LHCN-M2 (cell line): ENCODE data around the genes OPN1MW, ATP6AP1 and FAM3A.

GRCh38 chrX:153953043-153953958 lies 8.9 kb upstream of the RENBP start:
- RAMPAGE, long total RNA = no peak

DNA sequence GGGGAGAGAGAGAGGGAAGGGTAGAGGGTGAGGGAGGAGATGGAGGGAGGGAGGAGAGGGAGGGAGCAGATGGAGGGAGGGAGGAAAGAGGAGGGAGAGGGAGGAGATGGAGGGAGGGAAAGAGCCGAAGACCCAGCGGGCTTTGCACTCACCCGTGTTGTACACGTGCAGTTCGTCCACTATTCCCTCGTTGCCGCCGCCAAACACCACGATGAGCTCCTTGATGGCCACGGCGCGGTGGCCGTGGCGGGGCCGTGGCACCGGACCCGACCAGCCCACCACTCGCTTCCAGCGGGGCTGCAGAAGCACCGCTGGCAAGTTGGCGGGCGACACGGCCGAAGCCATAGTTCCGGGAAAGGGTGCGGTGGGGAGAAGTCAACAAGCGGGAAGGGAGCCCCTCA lies 1.1 kb downstream of the HCFC1 start:
- RAMPAGE, long total RNA = no peak

DNA sequence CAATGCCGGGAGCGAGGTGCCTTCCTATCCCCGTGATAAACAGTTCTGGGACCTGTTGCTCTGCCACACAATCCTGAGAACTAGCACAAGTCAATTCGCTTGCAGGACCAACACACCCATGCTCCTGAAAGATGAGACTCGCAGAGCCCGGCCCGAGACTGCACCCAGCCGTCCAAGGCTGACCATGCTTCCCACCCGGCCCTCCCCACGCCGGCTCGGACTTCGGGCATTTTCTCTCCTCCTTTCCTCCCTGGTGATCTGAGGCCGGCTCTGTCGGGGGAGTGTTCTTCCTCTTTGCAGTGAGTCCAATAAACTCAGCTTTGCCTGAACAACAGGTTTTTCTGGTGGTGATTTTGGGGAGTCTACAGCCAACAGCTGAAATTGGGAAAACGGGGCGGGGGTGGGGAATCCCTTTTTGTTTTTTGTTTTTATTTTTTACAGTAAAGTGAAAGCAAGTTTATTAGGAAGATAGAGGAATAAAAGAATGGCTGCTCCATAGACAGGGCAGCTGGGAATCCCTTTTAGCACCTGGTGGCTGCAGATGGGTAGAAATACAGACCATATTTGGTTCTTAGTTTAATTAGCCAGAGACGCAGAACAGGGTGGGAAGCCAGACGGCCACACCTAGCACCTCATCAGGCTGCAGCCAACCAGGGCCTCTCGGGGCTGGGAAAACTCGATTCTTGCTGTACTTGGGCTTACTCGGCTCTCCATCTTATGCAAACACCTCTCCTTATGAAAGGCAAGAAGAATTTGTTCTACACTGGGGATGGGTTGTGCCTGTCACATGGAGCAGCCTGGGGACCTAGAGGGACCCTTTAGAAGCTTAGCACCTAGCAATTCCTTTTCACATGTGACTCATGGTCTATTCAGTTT lies 19.9 kb downstream of the IRAK1 start:
- RAMPAGE, long total RNA = no peak

DNA sequence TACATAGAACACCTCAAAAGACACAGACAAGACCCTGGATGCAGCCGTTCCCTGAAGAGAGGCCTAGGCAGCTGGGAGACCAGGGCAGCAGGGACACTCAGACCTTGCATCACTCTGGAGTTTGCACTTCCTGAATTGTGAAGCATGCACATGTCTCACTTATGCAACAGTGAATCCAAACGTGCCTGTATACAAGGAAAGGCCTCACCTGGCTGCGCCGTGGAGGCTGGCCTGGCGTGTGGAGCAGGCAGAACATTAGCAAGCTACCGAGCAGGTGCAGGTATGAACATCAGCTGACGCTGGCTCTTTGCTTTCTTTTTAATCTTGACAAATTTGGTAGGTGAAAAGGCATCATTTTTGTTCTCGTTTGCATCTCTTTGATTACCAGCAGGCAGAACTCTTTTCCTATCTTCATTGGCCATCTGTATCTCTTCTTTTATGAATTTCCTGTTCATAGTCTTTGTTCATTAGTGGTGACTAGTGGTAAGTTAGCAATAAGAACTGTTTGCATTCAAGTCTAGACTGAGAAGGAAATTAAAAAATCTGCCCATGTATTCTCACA lies 37.1 kb upstream of the IRAK1 start:
- RAMPAGE, long total RNA = no peak

GRCh38 chrX:154087035-154087857 lies 10.3 kb downstream of the MECP2 start:
- RAMPAGE, long total RNA = no peak

- RAMPAGE, long total RNA = no peak
These were observed 18.8 kb upstream of the MECP2 start for GRCh38 chrX:154116252-154116866.

GRCh38 chrX:154182402-154182666 lies at the start of gene OPN1MW:
OPN1MW (plus strand) TSS chrX:154182596.
- RAMPAGE, long total RNA = no peak

GRCh38 chrX:154348113-154349274 lies 25.9 kb downstream of the FLNA start:
- RAMPAGE, long total RNA = no peak

GRCh38 chrX:154351577-154352465 lies 22.6 kb downstream of the FLNA start:
- RAMPAGE, long total RNA = no peak

- RAMPAGE, long total RNA = no peak
These were observed 13.1 kb downstream of the FLNA start for GRCh38 chrX:154361211-154361876.

DNA sequence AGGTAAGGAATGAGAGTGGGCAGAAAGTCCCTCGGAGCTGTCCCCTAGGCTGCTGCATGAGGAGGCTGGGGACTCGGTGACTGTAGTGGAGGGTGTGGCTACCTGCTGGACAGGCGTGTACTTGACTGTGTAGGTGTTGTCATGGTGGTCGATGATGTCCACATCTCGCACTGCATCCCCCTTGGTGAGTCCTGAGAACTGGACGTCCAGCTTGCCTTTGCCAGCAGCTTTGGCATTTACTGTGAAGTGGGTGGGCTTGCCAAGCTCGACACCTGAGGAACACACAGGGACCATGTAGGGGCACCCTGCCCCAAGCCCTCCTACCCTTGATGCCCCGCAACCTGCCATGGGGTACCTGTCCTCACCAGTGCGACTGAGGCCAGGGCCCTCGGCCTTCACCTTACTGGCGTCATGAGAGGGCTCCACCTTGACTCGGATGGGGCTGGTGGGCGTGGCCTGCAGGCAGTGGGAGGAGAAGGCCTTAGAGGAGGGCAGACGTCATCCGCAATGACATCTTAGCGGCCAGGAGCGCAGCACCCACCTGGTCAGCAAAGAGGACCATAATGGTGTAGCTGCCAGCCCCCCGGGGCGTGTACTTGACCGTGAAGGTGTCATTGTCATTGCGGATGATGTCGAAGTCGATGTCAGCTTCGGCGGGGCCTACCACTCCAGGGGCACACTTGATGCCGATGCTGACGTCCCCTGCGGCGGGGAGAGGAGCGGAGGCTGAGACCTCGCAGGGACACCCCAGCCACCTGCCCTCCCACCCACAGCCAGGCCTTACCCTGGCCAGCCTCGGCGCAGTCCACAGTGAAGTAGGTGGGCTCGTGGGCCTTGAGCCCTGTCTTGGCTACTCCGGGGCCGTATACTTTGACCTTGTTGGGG lies 12.3 kb downstream of the FLNA start:
- RAMPAGE, long total RNA = no peak

- RAMPAGE, long total RNA = no peak
These were observed 7.5 kb downstream of the FLNA start for GRCh38 chrX:154366740-154367568.

GRCh38 chrX:154367569-154368286 lies 6.7 kb downstream of the FLNA start:
- RAMPAGE, long total RNA = no peak

- RAMPAGE, long total RNA = no peak
These were observed 2.3 kb downstream of the EMD start for GRCh38 chrX:154381124-154381994.

DNA sequence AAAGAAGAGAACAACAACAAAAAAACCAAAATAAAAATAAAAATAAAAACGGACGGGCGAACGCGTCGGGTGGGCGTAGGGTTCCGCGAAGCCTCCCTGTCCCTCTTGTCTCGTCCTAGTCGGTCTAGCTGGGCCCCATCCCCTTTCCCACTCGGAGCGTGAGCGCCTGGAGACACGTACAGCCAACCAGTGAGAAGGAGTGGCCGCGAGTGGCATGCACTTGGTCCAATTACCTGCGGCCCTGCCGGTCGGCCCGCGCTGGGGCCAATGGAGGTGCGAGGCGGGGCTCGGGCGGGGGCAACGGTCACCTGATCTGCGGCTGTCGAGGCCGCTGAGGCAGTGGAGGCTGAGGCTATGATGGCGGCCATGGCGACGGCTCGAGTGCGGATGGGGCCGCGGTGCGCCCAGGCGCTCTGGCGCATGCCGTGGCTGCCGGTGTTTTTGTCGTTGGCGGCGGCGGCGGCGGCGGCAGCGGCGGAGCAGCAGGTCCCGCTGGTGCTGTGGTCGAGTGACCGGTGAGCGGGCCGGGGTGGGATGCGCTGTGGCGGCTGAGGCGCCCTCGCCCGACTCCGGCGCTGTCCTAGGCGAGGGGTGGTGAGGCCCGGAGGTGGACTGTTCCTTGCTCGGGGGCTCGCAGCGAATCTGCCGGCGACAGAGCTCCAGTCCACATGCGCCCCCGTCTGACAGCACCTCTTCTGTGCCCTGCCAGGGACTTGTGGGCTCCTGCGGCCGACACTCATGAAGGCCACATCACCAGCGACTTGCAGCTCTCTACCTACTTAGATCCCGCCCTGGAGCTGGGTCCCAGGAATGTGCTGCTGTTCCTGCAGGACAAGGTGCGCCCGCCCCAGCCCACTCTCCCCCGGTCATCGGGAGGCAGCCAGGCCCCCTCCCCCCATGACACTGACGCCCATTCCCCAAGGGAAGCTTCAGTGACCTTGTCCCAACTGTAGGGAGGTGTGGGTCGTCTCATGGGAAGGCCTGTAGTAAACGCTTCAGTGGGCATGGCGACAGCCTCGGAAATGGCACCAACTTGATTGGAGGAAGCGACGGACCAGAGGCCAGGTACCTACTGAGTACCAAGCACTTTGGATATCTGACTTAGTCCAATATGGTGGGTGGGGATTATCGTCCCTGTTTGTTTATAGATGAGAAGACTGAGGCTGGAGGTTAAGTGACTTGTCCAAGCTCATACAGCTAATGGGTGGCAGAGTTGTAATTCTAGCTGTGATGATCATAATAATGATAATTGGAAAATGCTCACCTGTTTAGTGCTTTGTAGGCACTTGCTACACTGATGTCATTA lies at the start of gene ATP6AP1:
Gene ATP6AP1 (plus strand): TSS at position 339 of the 1,306 bp plus-strand sequence.
- RAMPAGE, long total RNA = start-site peak on the plus strand centred at position 338 of the sequence, 5 bp wide, 28 reads

- RAMPAGE, long total RNA = no peak
These were observed 9.6 kb downstream of the PLXNA3 start for GRCh38 chrX:154467440-154468233.

GRCh38 chrX:154515585-154516342 lies at the start of gene FAM3A:
FAM3A (minus strand) TSS chrX:154516232.
- RAMPAGE, long total RNA = start-site peak on the minus strand at chrX:154516229-154516235, 10 reads

- RAMPAGE, long total RNA = no peak
These were observed 495 bp downstream of the G6PD start for GRCh38 chrX:154546108-154546594.

- RAMPAGE, long total RNA = no peak
These were observed 919 bp downstream of the CMC4 start for GRCh38 chrX:155069878-155070555.

DNA sequence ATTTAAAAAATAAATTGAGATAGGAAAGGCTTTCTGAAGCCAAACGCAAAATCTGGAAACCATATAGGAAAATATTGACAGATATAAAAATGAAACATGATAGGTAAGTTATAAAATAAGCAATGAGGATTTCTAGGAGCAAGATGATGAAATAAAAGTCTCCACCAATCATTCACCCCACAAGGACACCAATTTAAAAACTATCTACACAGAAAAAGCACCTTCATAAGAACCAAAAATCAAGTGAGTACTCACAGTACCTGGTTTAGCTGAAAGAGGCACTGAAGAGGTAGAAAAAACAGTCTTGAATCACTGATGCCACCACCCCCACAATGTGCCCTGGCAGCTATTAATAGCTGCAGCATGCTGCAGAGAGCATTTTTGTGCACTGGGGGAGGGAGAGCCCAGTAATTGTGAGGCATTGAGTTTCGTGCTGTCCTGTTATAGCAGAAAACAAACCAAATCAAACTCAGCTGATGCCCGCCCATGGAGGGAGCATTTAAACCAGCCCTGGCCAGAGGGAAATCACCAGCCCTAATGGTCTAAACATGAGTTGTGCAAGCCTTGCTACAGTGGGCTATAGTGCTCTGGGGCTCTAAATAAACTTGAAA lies 106.1 kb upstream of the TMLHE start:
- RAMPAGE, long total RNA = no peak